Pericardium (tissue), 1 donor: ENCODE measurements around a stretch of chr9.

- RRBS = 41% methylated on average over 3 of the region's 27 CpGs
Observed at GRCh38 chr9:131258527-131259332, 17.6 kb downstream of the FAM78A start.

- RRBS = 2% methylated on average over 23 of the region's 131 CpGs
Observed at GRCh38 chr9:131277356-131278661, 1.5 kb upstream of the FAM78A start.

DNA sequence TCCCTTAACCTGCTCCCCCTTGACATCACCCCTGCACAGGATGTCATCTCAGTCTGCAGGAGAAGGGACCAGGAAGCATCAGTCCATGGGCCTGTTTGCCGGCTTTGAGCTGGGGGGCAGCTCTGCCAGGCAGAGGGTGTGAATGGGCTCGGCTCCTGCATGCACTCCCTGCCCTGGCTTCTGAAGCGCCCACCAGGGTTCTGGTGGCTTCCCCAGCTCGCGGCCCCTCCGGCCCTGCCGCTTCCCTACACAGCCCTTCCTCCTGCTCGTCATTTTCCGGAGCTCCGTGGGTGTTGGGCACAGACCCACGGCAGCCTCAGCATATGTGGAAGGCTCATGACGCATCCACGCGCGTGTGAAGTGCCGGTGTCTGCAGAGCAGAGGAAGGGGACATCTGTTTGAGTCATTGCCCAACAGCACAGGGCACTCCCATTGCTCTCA lies 3.8 kb upstream of the FAM78A start:
- RRBS = 42% methylated on average over 9 of the region's 16 CpGs

- RRBS = no CpG with 5 or more reads among the region's 6 CpGs
Observed at GRCh38 chr9:131393017-131393566, 794 bp upstream of the PRRC2B start.

- RRBS = 3% methylated on average over 16 of the region's 23 CpGs
Observed at GRCh38 chr9:131393567-131393917, 344 bp upstream of the PRRC2B start.

DNA sequence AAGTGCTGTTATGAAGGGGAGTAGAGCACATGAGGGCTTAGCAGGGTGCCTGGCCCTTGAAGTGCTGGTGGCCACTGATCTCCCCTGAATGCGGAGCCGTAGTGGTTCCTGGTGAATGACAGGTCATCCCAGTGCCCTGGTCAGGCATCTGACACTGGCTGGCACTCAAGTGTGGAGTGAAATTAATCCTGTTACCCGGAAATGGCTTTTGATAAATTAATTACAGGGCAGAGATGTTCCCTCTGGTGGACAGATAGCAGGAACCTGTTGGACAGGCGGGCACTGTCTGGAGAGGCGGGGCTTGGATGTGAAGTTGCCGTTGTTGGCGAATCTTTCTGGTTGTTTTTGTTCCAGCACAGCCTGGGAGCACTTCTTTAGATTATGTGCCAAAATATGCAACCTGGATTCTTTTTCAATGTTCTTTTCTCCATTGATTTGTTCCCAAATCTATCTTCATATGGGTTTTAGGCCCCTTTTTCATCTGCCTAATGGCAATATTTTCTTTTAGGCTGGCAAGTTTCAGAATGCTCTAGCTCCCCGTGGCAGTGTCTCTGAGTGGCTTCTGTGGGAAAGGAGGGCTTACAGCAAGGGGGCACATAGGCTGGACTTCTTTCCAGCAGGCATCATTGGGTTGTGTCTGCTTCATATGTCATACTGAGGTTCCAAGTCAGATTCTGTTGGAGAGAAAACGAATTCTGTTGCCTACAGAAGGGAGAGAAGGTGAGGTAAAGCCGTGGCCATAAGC lies 28.7 kb downstream of the PRRC2B start:
- RRBS = no CpG with 5 or more reads among the region's 10 CpGs

GRCh38 chr9:131424089-131424798 lies 30.4 kb downstream of the PRRC2B start:
- RRBS = no CpG with 5 or more reads among the region's 15 CpGs

DNA sequence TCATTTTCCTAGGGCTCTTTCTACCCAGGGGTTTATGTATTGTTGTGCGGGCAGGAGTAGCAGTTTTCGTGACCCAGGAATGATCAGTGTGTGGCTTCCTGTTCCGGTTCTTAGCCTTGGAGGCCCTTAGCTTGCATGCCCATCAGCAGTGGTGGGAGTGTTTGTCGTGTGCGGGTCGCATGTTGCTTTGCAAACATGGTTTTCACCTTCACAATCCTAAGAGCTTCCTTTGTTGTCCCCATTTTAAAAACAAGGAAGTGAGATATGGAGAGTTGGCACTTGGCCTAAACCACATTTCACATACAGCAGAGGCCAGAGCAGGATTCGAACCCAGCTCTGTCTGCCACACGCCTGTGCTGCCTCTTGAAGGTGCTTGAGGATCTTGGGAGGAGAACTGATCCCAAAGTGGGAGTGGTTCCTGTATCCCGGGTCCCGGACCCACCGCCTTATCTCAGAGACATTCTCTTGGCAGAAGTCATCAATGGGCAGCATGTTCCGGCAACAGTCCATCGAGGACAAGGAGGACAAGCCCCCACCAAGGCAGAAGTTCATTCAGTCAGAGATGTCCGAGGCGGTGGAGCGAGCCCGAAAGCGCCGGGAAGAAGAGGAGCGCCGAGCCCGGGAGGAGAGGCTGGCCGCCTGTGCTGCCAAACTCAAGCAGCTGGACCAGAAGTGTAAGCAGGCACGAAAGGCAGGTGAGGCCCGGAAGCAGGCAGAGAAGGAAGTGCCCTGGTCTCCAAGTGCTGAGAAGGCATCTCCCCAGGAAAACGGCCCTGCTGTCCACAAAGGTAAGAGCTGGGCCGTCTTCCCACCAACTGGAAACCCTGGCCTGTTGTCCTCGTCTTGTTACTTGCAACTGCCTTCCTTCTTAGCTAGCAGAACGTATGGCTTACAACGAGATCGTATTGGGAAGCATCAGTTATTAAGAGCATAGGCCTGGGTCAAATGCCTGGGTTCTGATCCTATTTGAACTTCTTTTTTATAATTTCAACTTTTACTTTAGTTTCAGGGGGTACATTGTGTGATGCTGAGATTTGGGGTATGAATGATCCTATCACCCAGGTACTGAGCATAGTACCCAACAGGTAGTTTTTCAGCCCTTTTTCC lies 38.1 kb upstream of the POMT1 start:
- RRBS = 88% methylated on average over 12 of the region's 31 CpGs

GRCh38 chr9:131499685-131500342 lies 2.9 kb upstream of the POMT1 start:
- RRBS = no CpG with 5 or more reads among the region's 13 CpGs

GRCh38 chr9:131607914-131609138 lies 63.0 kb downstream of the PRRT1B start:
- RRBS = no CpG with 5 or more reads among the region's 34 CpGs

DNA sequence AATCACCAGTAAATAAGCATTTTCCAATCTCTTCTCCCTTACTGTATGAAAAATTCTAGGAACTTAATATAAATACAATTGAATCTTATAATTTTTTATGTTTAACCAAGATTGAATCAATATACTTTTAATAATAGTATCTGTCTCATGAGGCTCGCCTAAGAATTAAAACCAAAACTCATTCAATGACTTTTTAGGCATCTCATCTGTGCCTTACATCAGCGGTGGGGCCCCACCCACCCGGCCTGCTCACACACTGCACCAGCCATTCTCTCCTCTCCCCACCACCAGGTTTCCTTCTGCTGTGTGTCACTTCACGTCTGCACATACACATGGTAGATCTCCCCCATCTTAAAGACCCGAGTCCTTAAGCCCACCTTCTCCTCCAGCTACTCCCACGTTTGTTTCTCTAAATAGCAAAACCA lies 78.0 kb downstream of the RAPGEF1 start:
- RRBS = no CpG with 5 or more reads among the region's 6 CpGs

DNA sequence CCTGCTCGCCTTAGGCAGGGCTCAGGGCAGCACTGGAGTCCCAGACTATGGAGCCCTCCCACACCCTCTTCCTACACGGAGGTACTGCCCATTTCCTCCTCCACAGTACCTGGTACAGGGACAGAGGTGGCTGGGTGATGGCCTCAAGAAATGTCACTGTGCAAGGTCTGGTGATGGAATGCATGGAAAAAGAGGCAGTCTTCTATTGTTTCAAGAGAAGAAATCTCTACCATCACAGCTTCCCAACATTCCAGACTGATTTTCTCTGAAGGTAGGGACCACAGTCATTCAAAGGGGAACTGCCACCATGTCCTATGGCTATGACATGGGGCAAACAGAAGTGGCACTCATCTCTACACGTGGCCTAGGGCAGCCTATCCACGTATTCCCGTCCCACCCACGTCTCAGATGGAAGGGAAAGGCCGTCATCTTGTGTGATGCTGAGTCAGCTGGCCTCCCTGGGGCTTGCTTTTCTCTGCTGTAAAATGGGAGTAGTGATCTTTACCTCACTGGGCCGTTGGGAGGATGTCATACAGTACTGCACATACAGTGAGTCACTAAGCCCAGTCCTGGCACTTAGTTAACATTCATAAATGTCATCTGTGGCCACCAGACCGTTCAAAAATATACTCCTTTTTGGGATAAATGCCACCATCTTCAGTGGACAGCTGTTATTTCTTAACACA lies 72.4 kb downstream of the RAPGEF1 start:
- RRBS = no CpG with 5 or more reads among the region's 9 CpGs

- RRBS = no CpG with 5 or more reads among the region's 18 CpGs
Observed at GRCh38 chr9:131668533-131669713, 71.0 kb downstream of the RAPGEF1 start.

- RRBS = no CpG with 5 or more reads among the region's 3 CpGs
Observed at GRCh38 chr9:131679030-131679350, 60.9 kb downstream of the RAPGEF1 start.

GRCh38 chr9:131692262-131692913 lies 47.5 kb downstream of the RAPGEF1 start:
- RRBS = no CpG with 5 or more reads among the region's 8 CpGs

GRCh38 chr9:131723538-131724158 lies 16.2 kb downstream of the RAPGEF1 start:
- RRBS = no CpG with 5 or more reads among the region's 6 CpGs

DNA sequence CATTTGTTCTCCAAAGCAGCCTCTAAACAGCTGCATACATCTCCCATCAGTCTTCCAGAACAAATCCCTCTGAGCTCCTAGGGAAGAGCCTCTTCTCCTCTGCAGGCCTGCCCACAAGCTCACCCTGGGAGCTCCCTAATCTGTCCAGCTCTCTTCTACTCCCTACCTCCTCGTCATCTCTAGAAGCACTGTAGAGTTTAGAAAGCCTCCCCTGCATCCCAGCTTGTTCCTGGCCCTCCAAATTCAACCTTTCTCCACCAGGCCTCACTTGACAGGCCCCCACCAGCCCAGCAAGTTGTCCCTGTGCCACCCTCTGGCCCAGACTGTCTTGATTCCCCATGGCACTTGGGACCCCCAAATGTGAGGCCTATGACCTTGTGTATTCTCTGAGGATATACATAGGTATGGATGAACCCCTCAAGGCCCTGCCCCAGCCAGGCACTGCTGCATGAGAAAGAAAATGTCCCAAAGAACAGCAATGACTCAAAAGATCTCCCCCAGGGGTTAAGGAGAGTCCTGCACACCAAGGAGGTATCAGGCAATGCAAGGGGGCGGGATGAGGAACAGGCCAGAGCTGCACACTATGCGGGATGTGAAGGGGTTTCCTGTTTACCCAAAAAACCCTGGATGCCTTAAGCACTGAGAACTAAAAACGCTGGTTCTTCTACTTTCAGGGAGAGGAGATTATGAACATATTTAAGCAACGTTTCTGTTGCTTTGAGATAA lies 3.6 kb downstream of the RAPGEF1 start:
- RRBS = no CpG with 5 or more reads among the region's 5 CpGs

DNA sequence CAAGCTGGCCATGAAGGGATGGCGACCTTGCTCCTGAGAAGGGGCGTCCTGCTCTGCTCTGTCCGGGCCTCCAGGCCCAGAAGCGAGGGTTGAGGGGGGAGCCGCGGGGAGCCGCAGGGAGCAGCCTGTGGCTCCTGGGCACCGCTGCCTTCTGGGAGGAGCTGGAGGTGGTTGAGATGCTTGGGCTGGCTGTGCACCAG lies 84.3 kb upstream of the RAPGEF1 start:
- RRBS = no CpG with 5 or more reads among the region's 8 CpGs

- RRBS = no CpG with 5 or more reads among the region's 13 CpGs
Observed at GRCh38 chr9:132059142-132059831, 20.4 kb downstream of the MED27 start.

DNA sequence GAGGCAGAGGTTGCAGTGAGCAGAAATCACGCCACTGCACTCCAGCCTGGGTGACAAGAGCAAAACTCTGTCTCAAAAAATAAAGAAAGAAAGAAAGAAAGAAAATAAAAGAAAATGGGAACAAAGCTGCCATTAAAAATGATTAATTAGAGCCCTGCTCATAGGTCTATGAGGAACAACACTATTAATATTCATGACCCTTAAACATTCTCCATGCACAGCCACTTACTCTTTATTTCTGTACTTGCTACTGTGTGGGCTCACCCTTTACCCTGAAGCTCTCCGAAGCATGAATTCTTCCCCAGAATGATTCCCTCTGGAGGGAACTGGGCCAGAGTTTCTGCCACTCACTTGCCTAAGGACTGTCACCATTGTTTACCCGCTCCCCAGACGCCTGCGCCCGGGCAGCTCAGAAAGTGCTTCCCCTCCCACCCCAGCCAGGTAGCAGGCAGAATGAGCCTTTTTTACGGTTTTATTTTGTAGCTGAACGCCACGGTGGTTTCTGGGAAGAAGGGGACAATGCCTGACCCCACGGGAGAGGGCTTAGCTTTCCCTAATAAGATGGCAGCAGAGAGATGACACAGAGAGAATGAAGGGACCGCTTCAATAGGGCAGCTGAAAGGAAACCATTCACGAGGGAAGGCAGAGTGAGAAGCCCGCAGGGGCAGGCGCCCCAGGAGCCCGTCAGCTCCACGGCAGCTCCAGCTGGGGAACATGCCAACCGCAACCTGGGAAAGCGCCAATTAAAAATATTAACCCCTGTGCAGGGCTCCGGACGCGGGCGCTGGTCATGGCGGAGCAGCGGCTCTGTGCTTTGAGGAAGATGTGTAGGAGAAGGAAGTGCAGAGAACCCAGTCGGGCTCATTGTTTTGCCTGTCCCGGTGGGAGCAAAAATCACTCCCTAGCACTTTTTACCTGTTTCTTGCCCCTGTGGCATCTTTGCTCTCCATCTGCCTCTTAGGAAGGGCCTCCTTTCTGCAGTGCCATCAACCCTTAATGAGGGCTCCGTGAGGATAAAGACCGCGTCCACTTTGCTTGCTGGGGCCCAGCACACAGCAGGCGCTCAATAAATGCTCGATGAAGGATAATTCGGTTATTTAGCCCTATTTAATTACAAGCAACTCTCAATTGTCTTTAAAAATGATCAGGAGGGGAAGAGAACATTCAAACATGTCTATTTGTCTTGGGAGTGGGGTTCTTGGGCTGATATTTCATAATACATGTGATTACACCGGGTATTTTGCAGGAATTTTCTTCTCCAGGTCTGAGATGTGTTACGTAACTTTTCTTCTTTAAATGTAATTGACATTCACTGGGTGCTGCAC lies 20.3 kb upstream of the NTNG2 start:
- RRBS = 6% methylated on average over 8 of the region's 34 CpGs